Pulmonary artery (tissue), 1 donor: ENCODE results near the genes NNMT and CADM1.

DNA sequence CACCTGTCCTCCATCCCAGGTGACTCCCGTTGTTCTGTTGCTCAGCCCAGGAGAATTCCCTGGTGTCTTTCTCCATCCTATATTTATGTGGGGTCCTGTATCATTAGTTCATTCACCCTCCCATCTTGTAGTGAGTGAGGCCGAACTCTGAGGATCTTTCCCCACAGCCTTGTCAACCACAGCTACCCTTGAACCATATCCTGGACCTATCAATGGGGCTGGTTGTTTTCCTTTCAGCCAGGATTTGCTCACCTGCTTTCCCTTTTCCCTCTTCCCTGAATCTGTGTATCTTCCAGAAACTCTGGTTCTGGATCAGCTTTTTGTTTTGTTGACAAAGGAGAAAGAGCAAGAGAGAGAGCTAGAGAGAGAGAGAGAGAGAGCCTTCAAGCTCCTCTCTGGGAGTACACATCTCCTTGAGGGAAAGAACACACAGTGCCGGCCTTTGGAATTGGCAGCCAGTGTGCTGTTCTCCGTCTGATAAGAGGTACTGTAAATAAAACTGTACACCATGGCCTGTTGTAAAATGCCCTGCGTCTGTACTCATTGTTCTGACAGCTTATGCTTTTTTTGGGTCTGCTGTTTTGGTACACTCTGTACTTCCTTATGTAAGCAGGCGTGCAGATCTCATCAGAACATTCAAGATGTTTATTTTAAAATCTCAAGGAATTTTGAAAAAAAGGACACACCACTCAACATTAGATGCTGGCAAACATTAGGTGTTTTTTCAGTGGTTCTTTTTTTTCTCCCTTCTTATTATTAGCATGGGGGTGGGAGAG, 117.1 kb upstream of the NNMT start:
- PRO-cap = no peak

DNA sequence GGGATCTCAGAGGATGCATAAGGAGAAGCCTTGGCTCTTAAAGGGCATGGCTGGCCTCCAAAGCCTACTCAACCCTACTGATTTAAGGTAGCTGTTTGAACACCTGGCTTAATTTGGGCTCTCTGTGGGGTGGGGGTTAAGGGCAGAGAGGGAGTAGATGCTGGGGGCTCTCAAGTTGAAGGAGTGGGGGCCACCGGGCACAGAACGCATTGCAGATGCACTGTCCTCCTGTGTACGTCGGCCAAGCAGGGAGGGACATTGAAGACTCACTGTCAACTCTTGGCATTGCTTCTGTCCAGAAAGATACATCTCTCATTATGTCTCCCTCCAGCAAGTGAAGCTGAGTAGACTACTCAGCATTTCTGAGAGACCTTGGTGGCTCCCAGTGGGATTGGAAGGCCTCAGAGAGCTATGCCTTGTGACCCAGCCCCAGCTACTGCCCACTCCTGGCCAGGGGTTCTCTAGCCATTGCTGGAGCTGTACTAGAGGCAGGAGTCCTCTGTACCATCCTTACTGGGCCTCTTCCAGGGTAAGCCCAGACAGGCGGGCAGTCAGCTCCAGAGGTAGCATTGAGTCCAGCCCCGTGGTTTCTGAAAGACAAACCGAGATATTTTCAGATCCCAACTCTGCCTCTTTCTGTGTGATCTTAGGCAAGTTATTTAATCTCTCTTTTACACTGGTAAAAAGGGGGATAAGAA, 56.8 kb upstream of the NNMT start:
- PRO-cap = no peak

- PRO-cap = no peak
These were observed 43.5 kb upstream of the NNMT start for GRCh38 chr11:114252450-114253404.

DNA sequence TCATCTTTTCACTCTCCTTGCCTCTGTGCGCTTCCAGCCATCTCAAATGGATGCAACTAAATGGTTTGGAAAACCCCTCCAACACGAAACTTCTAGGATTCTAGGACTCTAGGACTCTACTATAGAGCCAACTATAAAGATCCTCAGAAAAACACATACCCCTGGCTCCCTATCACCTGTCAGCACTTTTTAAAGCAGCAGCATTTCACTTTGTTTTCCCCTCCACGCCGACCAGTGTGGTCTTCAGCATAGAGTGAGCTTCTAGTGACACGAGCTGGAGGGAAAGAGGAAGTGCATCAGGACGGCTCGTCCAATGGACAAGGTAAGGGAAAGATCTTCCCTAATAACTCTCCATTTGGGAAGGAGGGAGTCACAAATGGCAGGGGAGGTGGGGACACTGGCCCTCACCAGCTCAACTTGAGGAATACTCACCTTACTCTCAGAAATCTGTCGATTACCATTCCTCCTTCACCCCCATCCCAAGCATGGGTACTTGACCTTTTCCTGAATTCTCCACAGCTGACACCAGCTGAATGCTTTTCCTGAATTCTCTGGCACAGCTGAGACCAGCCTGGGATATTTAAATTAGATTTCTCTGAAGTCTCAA, 33.5 kb upstream of the NNMT start:
- PRO-cap = no peak

DNA sequence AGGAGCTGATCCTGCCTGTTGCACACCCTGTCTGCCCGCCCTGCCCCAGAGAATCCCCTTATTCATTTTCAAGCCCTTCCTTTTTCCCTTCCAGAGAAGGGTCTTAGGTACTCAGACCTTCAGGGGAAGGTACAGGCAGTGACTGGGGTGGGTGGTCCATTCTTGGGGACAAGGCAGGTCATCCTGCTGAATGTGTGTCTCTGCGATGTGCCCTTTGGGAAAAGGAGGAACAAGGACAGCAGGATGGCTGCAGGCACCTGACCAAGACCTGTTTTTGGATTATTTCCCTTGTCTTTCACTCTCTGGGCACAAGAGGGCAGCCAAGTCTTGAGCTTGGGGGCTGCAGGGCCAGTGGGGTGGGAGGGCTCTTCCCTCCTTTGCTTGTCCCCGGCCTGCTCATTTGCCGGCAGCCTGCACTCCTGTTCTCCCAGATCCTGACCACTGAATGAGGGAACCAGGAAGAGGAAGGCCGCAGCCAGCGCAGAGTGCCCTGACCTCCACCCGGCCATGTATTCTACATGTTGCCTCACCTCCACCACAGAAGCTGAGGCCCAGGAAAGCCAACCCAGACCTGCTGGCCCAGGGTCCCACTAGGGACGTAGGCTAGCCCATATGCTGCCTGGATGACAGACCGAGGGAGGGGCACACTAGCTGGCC, 15.6 kb upstream of the NNMT start:
- PRO-cap = unidirectional peak, plus-strand start at position 399 of the sequence; unidirectional peak, plus-strand start at position 444 of the sequence

- PRO-cap = bidirectional peak, plus-strand start at chr11:114296463, minus-strand start at chr11:114296253; unidirectional peak, plus-strand start at chr11:114296757; unidirectional peak, plus-strand start at chr11:114296916
These were observed at the start of gene NNMT for GRCh38 chr11:114295992-114297151. TSS of gene NNMT (plus strand) at chr11:114296399.

- PRO-cap = no peak
These were observed 10.6 kb downstream of the NNMT start for GRCh38 chr11:114306697-114307377.

- PRO-cap = bidirectional peak, plus-strand start at chr11:114309021, minus-strand start at chr11:114308893
These were observed 12.3 kb downstream of the NNMT start for GRCh38 chr11:114308077-114309390.

- PRO-cap = no peak
These were observed 1.2 kb downstream of the RBM7 start for GRCh38 chr11:114401589-114402064.

GRCh38 chr11:115256831-115257169, 247.4 kb downstream of the CADM1 start:
- PRO-cap = no peak

- PRO-cap = no peak
These were observed 236.4 kb downstream of the CADM1 start for GRCh38 chr11:115267866-115268217.

GRCh38 chr11:115396562-115396903, 107.7 kb downstream of the CADM1 start:
- PRO-cap = no peak

DNA sequence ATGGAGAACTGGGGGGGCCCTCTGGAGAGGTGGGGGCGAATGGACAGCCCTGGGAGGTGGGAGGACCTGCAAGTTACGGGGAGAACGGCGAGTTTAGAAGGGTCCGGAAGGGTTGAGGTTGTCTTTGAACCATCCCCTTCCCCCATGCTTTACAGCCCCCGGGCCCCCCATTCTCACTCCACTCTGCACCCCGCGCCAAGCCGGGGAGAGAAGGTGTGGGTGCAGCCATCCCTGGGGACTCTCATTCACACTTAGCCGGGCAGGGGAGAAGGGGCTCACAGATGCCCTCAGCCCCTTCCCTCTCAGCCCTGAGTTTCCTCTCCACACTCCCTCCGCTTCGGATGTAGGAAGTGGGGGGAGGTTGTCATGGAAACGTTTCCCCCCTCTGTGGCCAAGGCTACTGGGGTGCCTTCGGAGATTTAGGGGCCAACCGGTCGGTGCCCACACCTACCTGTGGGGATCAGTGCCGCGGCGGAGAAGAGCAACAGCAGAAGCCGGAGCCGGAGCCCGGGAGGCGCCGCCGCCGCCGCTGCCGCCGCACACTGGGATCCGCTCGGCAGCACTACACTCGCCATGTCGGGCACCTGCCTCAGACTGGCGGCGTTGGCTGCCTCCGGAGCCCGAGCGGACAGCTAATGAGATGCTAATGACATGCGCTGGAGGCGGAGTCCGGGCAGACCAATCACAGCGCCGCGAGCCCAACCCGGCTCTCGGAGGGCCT, at the start of gene CADM1:
TSS of gene CADM1 (minus strand) at position 596 of the 721 bp plus-strand sequence.
- PRO-cap = bidirectional peak, plus-strand start outside the sequence, minus-strand start at position 596 of the sequence

GRCh38 chr11:115582001-115582527, 77.8 kb upstream of the CADM1 start:
- PRO-cap = no peak

GRCh38 chr11:115645671-115646350, 141.6 kb upstream of the CADM1 start:
- PRO-cap = no peak

DNA sequence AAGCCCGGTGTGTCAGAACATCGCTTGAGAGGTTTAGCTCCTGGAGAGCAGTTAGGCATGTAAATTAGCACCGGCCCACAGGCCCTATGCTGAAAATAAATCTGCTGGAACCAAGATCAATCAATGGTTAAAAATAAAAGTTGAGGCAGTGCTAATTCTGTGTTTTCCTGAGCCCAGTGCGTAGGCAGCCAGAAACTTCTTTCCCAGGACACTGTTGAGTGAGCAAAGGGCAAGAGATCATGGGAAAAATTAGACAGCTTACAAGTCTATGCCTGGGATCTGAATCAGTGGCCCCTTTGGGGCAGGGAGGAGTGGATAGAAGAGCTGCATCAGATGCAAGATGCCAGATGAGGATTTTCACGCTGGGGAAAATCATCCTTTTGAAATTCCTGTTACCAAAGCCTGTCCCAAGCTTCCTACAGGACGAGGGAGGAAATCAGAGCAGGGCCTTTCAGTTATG, 539.2 kb downstream of the BUD13 start:
- PRO-cap = no peak

DNA sequence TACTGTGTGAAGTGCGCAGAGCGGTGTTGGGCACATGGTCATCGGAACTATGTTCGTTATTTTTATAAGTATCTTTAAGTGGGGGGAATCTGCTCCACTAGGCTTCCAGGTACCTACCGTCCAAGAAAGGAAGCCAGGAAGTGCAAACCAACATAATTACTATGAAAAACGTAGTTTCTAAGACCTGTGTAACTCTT, 572 bp upstream of the BUD13 start:
- PRO-cap = no peak

DNA sequence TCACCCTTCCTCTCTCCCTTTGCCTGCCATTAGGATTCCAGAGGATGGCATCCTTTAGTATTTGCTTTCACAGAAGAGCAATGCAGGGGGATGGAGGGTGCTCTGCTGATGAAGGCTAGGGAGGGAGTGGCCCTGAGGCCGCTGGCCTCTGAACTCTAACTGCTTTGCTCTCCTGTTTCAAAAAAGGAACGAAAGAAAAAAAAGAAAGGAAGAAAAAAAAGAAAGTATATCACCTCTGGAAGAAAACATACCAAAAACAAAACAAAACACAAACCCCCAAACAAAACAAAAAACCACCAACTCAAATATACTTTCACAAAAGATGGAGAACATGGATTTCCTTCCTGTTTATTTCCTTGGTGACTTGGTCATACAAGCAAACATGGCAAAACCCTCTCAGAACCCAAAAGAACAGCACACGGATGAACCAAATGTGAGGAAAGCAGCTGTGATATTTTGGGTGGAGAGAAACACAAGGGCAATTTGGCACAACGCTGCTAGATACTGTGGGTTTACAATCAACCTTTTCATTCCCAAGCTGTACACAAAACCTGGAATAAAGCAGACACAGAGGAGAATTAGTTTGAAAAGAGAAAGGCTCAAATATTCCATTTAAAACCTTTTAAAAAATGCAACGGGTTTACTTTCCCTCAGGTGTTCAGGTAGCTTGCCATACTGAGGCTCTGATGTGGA, 7.8 kb upstream of the APOA1 start:
- PRO-cap = no peak

GRCh38 chr11:116864438-116865010, 27.1 kb upstream of the APOA1 start:
- PRO-cap = no peak

DNA sequence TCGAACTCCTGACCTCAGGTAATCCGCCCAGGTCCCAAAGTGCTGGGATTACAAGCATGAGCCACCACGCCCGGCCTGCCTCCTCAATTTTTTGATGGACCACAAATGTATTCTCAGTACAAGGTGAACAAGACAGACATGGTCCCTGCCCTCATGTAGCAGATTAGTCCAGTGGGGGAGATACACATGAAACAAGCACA, 76.9 kb upstream of the APOA1 start:
- PRO-cap = no peak